Measurements from ENCODE around the genes INHA, ENSG00000288658 and SCG2.

DNA sequence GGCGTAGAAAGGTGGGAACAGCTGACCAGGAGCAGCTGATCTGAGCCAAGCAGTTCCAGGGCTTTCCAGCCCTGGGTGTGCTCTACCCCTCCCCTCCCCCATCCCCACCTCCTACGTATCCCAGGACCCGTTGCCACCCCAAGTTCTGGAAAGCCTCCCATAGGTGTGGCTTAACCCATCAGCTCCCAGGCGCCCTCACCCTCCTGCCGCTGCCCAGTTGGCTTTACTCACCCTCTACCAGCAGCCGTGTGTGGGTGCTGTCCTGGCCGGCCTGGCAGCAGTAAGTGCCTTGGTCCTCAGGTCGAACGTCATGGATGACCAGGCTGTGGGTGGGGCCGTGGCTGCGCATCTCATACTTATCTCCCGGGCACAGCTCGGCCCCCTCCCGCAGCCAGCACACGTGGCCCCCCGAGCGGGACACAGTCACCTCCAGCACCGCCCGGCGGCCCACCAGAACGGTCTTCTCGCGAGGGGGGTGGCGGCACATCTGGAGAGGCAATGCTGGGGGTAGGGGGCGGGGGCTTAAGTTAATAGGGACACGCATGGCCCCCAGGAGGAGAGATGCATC lies 7.6 kb downstream of the TMEM198 start:
- PRO-cap, result no peak

DNA sequence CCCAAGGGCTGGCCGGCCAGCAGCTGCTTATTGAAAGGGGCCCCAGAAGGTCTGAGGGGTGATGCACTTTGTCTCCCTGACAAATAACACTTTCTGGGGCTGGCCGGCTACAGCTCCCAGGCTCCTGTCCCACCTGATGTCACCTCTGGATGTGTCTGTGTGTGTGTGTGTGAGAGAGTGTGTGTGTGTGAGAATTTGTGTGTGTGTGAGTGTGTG lies 373 bp upstream of the OBSL1 start:
- PRO-cap, result no peak

DNA sequence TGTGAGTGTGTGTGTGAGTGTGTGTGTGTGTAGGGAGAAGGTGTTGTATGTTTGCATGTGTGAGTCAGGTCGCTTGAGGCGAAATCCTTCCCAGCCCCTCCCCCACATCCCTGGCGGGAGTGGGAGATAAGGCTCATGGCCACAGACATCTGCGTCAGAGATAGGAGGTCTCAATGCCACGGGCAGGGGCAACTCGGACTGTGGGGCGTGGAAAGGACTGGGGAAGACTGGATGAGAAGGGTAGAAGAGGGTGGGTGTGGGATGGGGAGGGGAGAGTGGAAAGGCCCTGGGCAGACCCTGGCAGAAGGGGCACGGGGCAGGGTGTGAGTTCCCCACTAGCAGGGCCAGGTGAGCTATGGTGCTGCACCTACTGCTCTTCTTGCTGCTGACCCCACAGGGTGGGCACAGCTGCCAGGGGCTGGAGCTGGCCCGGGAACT lies at the start of gene INHA:
Gene INHA, plus strand, starts transcription at position 291 of the 438 bp plus-strand sequence.
- PRO-cap, result no peak

- PRO-cap, result no peak
These were observed 597.0 kb downstream of the EPHA4 start for GRCh38 chr2:220975113-220975429.

GRCh38 chr2:221455304-221455822 lies 116.7 kb downstream of the EPHA4 start:
- PRO-cap, result no peak

GRCh38 chr2:221511180-221511828 lies 60.8 kb downstream of the EPHA4 start:
- PRO-cap, result no peak

DNA sequence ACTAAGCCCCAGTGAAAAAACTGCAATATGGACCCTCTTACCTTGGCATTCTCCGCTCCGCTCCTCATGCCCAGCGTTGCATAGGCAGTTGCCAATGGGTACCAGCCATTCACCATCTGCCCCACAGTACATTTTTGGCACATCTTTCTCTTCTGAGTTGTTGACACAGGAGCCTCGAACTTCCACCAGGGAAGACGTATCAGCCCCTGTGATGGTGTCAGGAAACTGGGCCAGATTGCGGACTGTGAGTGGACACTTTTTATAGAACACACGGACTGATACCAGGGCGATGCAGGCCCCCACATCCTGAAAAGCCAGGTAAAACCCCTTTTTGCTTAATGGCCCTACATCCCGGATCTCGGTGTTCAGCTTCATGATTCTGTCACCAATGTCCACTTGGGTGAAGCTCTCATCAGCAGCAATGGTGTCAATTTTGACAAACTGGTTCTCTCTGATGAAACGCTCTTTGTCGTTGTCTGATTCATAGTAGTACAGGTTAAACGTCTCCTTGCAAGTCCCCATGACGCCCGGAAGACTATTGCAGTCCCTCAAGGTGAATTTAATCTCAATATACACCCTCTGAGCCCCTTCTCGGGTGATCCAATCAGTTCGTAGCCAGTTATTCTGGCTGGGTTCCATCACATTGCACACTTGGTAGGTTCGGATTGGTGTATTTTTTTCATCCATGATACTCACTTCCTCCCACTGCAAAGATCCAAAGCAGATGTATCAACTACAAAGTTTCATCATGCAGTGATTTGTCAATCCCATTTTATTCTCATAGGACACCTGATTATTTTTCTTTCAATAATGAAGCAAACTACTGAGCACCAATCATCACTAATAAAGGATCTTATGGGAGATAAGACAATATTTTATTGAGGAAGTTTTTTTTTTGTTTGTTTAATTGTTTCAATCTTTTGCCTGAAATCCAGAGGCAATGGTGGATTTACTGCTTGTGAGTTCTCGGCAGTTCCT lies 8.1 kb downstream of the EPHA4 start:
- PRO-cap, result no peak

DNA sequence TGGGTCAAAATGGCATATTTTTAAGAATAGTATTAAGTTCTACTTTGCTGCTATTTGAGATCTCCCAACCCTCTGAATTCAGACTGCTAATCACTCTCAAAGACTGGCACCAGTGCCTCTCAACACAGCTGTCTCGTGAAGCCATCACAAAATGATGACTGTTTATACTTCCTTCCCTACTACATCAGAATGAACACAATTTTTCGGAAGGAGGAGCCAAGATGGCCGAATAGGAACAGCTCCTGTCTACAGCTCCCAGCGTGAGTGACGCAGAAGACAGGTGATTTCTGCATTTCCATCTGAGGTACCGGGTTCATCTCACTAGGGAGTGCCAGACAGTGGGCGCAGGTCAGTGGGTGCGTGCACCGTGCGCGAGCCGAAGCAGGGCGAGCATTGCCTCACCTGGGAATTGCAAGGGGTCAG lies 314.4 kb downstream of the PAX3 start:
- PRO-cap, result no peak

GRCh38 chr2:222155397-222155928 lies 143.3 kb downstream of the PAX3 start:
- PRO-cap, result no peak

DNA sequence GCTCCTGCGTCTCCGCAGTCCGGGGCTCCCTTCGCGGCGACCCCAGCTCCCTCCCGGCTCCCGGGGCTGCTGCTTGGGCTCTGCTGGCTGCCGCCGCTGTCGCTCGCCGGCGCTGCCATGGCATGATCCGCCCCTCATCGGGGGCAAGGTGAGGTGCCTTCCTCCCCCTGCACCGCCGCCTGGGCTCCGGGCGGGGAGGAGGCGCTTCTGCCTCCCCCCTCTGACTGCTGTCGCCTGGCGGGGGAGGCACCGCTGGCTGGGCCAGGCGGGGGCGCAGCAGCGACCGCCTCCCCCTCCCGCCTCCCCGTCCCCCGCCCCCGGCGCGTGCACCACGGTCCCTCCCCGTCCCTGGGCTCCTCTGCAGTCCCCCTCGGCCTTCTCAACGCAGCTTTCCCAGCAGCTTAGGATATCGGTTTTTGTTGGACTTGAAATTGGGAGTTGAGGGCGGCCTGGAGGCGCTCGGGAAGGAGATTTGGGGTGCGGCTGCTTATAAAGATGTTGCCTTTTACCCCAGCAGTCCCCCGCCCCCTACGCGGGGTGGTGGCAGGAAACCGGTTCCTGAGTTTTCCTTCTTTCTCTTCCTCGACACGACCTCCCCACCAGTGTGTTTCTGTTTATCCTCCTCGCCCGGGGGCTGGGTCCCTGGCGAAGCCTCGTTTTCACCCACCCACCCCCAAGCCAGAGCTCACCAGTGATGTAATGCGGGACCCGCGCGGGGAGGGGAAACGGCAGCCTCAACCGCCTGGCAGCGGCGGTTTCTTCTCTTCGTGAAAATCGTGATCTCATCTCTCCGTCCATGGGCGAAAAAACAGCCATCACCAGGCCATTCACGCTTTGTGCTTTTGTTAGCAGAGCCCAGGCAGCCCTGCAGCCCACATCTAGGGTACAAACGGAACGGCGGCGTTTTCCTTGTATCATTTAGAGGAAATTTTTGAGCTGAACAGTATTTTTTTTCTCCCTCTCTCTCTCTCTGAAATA lies at the start of gene ENSG00000288658:
Gene ENSG00000288658, minus strand, starts transcription at position 209 of the 978 bp plus-strand sequence.
- PRO-cap, result no peak

DNA sequence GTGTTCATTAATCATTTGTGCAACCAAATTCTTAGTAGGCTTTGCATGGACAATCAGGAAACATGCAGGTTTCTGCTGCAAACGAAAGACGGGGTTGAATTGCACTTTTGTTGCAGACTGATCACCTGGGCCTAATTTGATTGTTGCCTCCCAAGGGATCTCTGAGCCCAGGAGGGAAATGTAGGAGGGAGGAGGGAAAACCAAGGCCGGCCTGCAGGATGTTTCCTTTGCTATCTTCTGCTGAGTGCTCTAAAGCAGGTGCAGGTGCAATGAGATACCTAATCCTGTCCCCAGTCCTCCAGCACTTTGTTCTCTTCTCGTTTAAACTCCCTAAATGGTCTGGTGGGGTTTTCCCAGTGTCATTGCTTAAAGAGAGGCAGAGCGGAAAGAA lies 943 bp upstream of the SGPP2 start:
- PRO-cap, result no peak

- PRO-cap, result no peak
These were observed 24.4 kb downstream of the SGPP2 start for GRCh38 chr2:222448495-222449372.

- PRO-cap, result no peak
These were observed 28.5 kb downstream of the ACSL3 start for GRCh38 chr2:222889037-222889950.

DNA sequence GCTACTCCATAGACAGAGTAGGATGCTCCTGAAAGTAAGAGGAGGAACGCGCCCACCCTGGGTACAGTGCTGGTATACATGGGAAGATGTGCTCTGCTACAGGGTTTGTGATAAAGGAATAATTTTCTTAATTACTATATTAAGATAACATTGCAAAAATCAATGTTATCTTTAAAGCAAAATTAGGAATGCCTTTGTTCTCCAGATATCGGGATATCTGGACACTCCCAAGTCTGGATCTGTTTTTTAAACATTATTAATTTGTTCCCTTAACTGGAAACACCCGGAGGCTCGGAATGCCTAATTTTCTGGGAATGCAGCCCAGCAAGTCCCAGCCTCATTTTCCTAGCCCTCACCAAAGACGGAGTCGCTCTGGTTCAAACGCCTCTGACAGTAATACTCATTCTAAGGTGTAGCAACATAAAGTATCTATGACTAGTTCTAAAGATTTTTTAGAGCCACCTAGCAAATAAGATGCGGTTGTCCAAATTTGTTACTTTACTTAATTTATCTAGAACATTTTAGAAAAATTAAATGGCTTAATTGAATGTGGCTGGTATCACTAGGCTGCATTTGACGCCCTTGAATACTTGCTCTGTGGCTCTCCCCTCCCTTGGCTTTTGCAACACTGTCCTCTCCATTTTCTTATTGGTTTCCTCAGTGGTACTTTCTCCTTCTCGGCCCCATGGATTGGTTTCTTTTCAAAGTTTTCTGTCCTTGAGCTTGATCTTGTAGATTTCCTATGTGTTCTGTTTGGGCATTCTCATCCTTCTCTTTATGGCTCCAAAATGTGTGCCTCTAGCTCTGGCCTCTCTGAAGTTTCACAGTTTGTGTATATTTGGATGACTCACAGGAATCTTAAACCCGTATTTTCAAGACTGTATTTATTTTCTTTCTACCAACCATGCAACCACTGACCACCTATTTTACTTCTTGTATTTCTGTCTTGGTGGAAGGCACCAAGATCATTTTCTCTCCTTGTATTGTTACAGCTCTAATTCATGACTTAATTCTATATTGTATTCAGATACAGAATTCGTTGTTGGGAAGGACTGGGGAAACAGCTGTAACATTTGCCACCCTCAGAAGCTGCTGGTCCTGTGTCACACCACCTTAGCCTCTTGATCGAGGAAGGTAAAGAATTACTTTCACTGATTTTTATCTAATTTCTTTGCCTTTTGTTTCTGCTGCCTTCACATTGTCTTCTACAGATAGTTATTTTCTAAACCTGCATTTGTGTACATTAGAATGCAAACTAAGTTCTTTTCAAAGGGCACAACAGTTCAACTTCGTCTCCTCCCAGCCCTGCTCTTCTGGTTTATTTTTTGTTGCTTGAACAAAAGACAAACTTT lies 39.3 kb downstream of the ACSL3 start:
- PRO-cap, result no peak

DNA sequence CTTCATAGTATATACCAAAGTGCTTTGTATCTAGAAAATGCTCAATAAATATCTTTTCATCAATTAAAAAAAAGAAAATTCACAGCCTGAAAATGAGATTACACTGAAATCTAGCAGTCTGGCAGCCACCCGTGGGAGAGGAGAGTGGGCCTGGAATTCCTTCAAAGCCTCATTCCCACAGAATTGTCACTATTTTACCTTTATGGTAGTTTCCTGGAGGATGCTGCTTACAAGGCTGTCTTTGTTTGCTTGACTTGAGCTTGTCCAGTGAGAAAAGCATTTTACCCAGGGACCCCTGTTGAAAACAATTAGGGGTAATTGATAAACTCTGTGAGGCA lies 13.3 kb upstream of the KCNE4 start:
- PRO-cap, result no peak

GRCh38 chr2:223047343-223047889 lies 4.6 kb upstream of the KCNE4 start:
- PRO-cap, result no peak

DNA sequence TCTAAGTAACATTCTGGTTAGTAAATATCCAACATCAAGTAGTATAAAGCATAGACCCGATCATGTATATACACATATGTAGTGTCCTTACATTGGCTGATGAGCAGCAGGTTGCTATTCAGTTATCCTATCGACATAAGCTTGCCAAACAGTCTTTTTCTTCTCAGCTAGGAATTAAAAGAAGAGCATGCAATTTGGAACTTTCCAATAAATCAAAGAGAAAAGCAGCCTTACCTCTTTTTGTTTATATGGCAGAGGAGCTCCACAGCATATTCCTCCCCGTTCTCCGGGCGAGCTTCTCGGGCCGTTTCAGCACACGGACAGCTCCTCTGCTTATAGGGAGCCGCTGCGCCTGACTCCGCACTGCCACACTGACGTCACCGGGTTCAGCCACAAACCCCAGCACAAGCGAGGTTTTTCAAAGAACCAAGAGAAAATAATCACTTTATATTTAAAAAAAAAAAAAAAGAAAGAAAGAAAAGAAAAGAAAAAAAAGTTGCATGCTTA lies at the start of gene SCG2:
Gene SCG2, minus strand, starts transcription at position 311 of the 507 bp plus-strand sequence.
- PRO-cap, result no peak

GRCh38 chr2:223725369-223725887 lies 112.0 kb downstream of the AP1S3 start:
- PRO-cap, result no peak

DNA sequence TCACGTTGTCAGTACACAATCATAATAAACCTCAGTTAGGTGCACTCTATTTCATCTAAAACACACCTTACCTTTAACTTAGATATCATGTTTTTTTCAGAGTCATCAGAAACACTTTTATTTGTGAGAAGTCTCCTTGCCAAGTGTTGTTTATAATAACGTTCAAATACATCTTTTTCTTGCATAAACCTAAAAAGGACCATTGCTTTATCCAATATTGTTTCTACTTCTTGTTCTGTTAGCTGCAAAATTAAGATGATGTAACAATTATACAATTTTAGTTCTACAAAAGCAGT lies 81.6 kb downstream of the CUL3 start:
- PRO-cap, result no peak

- PRO-cap, result no peak
These were observed 5.1 kb downstream of the CUL3 start for GRCh38 chr2:224580028-224580399.